Sciatic nerve (tissue), 1 donor: ENCODE data around the gene BANF2.

- PRO-cap, result no peak
These were observed at the start of gene BANF2 for GRCh38 chr20:17699676-17700219. Gene BANF2, plus strand, starts transcription at chr20:17699966.

GRCh38 chr20:17823557-17824380 is 124.0 kb downstream of the BANF2 start:
- PRO-cap, result no peak

- PRO-cap, result unidirectional peak, minus-strand start at chr20:17843600
These were observed 124.9 kb downstream of the SNX5 start for GRCh38 chr20:17843533-17844263.

GRCh38 chr20:17878451-17879139 is 90.0 kb downstream of the SNX5 start:
- PRO-cap, result no peak

DNA sequence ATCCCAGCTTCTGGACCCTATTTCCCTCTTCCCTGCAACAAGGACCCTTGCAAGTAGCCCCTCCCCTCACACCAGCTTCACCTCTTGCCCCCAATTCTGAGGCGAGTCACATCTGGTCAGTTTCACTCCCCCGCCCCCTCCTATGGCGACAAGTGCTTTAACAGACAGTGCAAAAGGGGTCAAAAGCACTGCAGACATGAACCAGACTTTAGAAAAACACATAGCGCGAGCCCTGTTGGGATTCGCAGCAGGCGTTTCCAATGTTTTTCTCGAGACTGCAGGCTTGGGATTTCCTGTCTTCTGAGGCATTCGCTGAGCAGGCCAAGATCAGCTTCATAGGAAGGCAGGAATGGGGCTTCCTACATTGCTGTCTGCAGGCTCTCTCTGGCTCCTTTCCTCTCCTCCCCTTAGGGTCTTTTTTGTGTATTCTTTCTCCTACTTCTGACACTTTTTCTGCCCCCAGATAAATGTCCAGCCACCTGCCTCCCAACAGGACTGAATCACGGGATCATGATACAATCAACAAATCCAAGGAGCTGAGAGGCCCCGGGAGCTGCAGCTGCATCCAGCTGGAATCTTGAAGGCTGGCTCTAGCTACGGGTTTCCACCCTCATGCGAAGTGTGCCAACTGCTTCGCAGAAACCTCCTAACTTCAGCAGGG is 31.8 kb downstream of the SNX5 start:
- PRO-cap, result no peak

GRCh38 chr20:18011438-18012105 is 42.8 kb downstream of the MGME1 start:
- PRO-cap, result no peak

DNA sequence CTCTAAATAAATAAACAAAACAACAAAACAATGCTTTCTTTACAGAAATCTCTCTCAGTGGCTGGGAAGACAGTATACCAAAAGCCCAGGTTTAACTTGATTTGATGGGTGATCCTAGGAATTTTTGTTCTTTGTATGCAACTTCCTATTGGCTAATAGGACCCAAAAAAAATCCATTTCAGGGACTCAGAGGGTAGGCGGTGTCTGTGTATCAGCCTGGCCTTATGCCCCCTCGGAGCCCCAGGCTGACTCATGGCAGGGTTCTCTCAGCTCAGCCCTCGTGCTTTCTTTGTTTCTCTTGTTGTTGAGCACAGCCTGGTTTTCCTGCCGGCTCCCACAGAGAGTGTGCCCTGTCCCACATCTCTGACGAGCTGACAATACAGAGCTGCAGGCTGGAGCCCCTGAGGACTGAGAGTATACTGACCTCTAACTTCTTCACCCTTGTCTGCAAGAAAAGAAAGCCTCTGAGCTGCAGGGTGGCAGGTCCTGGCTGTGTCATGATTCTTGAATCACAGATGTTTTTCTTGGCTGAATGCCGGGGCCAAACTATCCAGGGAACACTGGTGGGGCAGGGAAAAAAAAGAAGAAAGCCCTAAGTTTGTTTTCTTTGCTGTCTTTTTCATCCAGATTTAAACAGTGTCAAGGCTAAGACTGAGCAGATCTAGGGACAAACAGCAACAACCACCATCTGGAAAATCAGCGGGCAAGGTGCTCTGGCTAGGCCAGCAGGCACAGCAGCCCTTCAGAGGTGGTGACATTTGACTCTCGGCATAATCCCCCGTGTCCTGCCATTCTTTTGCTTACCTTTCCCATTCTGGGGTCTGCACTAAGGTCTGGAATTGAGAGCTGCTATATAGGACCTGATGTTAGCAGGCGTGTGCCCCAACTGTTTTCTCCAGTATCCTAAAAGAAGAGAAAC is 63.3 kb upstream of the ZNF133 start:
- PRO-cap, result no peak

DNA sequence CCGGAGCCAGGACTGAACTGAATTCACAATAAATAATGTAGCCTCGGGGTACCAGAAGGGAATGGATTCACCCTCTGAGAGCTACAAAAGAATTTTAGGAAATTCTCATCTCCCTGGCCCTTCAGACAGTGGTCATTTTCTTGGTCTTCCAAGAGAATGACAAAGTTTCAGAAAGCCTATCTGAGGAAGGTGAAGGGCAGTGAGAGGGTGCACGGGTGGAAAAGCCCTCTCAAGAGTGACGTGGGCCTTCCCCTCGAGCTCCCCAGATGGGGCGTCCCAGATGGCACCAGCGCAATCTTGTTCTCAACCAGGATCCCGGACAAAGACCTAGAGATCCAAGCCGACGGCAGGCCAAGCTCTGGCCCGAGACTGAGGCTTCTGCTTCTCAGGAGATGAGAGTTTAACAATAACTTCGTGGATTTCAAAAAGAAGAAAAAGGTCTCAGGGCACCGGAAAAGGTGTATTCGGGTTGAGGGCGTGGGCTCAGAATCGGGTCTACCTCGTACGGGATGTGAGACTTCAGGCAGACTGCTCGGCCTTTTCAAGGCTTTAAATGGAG is 797 bp upstream of the ZNF133 start:
- PRO-cap, result no peak

DNA sequence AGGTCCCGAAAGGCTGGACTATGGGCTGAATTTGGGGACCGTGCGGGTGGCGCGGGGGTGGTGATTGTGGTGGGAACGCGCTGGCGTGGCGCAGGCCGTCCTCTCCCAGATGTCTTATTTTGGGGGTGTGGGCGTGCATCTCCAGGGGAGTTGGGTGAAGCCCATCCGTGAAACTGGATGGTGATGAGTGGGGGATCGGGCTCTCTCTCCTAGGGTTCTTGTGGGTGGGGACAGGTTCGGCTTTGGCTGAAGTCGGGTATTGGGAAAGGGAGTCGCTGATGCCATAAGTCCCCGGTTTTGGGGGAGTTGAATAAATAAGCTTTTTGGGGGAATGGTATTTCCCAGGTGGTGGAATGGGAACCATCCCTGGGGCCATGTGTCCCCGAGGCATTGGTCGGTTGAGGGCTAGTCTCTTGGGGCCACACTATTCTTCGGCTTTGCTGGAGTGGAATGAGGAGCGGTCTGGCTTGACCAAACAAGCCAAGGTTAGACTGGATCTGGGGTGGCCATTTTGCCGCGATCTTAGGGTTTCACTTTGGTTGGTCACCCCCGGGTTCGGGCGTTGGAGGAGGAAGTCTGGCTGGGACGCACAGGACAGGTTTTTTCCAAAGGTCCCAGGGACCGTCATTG is 452 bp downstream of the ZNF133 start:
- PRO-cap, result no peak

GRCh38 chr20:18388728-18389362 is 78.0 kb downstream of the DZANK1 start:
- PRO-cap, result no peak

GRCh38 chr20:18394248-18394684 is 72.6 kb downstream of the DZANK1 start:
- PRO-cap, result no peak

DNA sequence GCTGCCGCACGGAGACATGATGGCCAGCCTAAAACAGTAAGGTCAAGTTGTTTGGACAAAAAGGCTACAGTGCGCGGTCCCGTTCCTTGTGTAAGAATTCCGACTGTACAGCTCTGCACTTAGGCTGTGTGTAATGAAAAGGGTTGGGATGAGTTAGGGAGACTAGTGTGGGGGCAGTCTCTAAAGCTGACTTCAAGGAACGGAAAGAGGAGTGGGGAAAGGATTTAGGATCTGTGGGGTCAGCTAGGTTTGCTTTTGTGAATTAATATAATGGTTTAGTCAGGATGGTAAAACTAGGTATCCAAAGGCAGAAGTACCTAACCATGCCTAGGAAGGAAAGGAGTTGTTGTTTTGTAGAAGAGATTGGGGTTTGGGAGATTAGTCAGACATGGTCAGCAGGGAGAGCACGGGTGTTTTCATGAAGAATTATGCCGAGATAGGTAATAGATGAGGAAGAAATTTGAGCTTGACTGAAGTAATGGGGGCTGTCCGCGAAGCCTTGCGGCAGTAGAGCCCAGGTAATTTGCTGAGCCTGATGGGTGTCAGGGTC is 11.8 kb downstream of the SEC23B start:
- PRO-cap, result no peak

DNA sequence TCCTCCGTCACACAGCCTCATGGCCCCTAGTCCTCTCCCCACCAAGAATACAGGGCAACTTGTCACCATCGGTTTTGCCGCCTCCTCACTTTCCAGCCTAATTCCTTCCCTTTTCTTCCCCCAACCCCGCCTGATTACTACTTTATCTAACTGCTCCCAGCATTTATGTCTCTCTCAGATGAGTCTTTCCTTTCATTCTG is 11.9 kb upstream of the SMIM26 start:
- PRO-cap, result unidirectional peak, minus-strand start at position 90 of the sequence

DNA sequence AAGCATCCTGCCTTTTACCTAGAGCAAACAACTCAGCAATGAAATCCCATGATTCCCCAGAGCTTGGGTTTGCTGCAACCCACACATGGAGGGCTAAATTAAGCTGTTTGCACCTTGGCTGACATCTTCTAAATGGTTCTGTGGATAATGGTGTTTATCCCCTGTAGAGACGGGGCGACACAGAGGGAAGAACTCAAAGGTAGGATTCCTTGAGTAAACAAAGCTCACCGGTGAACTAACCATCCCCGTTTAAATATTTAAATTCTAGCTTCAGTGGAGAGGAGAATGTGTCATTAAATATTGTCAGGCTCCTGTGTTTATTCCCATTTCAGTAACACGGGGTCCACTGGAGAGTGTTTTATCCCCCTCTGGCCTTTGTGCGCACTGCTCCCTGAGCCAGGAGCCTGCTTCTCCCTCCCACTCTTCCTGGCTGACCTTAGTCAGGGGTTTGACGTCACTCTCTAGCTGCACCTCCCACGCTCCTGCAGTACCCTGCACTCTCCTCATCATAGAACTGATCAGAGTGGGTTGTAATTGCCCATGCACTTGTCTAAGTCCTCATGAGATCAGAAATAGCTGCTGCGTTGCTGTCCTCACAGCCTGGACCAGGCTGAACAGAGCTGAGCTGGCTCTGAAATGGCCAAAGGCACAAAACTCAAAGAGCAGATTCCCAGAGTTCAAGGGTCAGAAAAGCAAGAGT is 170.5 kb downstream of the SCP2D1 start:
- PRO-cap, result no peak

DNA sequence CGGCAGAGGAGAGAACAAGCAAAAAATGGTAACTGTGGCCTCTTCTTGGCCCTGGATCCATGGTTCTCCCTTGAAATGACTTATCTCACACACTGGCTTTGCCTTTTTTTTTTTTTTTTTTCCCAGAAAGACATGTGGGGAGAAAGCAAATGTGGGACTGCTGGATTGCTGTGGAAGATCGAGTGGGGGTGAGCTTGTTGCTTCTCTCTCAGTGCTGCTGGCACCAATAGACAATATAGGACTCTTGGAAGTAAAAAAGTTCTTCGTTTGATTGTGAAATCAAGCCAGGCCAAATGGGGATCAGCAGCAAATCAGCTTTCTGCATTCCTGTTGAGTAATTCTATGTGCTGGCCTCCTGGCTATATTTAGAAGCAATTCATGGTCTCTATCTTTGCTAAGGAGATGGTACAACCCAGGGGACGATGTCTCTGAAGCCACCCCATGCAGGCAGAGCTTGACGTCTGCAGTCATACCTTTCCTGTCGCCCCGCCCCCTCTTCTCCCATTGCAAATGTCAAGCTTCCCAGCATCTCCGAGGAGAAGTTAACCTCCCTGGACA is 199.0 kb downstream of the SCP2D1 start:
- PRO-cap, result no peak

- PRO-cap, result no peak
These were observed 2.0 kb upstream of the SLC24A3 start for GRCh38 chr20:19210447-19210802.

DNA sequence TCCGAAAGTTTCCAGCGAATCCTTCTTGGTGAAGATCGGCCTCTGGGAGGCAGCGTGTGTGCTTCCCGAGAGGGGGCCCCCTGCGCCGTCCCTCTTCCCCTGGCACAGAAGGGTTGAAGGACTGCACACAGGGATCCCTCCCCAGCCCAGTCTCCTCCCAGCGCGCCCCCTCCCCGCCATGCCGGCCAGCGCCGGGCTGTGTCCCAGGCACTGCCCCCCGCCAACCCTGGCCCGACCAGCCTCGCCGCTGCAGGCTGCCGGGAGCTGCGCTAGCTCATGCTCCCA is 522 bp upstream of the SLC24A3 start:
- PRO-cap, result no peak

DNA sequence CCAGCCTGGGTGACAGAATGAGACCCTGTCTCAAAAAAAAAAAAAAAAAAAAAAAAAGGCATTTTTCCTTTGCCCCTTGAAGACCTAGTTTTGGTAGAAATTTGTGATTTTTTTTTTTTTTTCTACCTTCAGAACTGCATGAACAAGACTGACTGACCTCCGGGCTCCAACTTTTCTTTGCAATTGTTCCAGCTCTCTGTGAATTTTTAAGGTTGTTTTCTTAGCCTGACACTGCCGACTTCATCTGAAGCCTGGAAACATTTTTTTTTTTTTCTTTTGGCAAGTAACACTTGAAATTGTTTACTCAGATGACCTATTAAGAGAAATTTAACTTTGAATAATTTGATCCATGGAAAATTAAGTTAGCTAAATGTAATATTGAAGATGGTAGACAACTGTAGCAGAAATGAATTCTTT is 73.0 kb downstream of the SLC24A3 start:
- PRO-cap, result no peak

- PRO-cap, result no peak
These were observed 215.1 kb downstream of the SLC24A3 start for GRCh38 chr20:19427508-19427938.

- PRO-cap, result no peak
These were observed 1.5 kb upstream of the RIN2 start for GRCh38 chr20:19756641-19756886.